Retinal pigment epithelial cell (primary cell): ENCODE measurements around the genes HSPG2 and CELA3A.

DNA sequence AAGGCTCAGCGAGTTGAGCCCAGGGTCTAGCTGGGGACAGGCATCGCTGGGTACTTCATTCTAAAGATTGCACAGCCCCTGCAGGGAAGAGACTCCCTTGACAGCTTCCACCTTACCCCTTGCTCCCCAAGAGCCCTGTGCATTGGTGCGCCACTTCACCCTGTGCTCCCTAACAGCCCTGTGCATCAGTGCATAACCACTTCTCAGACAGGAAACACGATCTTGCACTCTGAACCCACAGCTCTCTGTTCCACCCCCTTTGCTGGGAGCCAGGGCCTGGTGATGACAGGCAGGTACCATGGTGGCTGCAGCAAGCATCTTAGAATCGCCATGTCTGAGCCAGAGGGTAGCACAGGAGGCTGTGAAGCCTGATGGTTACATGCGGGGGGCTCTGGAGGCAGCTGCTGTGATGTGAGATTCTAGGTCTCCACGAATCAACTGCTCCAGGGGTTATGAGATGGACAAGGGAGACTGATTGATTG, 5.0 kb downstream of the ALPL start:
- RRBS: no CpG with 5 or more reads among the region's 7 CpGs

DNA sequence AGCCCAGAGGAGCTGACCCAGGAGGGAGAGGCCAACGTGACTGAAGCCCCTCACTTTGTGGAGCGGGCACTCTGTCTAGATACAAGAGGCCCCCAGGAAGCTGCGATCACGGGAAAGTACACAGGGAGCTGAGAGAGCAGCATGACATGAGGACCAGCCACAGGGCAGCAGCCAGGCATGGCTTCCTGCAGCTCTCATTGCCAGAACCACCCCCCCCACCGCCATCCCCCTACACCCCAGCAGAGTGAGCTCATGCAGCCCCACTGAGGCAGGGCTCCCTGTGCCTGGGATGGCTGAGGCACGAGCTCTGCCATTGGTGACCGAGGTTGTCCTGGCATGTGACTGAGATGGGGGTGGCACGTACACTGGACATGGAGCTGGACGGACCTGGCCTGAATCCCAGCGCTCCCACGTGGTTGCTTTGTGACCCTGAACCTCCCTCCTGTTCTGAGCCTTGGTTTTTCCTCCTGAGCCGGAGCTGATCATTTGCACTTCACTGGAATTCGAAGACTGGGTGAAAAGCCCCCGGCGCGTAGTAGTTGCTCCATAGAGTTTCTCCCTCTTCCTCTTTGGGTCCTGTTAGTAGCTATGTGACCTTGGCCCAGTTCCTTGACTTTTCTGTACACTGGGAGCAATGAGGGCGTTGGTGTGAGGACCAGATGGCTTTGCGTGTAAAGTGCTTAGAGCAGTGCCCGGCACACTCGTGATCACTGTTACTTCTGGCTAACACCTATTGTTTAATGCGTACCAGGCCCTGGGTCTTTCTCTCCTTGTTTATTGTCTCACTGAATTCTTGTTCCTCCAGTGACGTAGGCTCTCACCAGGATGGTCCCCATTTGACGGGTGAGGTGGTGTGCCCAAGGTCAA, 28.4 kb downstream of the ALPL start:
- RRBS: no CpG with 5 or more reads among the region's 23 CpGs

GRCh38 chr1:21546342-21546559, 37.0 kb downstream of the ALPL start:
- RRBS: no CpG with 5 or more reads among the region's 1 CpG

DNA sequence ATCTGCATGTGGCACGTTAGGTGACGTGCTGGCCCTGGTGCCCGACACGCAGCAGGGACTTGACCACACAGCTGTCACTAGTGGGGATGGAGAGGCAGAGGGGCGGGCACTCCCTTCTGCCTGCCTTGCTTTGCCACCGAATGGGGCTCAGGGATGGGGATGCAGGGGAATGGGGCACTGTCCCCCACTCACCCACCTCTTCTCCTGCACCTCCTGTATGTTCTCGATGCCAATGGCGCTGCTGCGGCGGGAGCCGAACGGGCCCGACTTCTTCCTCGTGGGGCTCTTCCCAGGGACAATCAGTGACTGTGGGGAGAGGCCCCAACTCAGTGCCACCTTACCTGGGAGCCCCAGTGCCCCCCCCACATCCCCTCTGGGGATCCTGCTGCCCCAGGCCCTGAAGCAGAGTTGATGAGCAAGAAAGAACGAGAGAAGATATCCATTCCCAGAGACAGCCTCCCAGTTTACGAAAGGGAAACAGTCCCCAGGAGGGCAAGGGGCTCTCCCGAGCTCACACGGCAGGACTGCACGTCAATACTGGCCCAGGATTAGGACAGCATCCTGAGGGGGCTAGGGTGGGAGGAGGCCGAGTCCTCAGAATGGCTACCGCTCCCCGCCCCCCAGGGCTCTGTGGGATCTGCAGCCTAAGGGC, 66.4 kb downstream of the RAP1GAP start:
- RRBS: no CpG with 5 or more reads among the region's 22 CpGs

DNA sequence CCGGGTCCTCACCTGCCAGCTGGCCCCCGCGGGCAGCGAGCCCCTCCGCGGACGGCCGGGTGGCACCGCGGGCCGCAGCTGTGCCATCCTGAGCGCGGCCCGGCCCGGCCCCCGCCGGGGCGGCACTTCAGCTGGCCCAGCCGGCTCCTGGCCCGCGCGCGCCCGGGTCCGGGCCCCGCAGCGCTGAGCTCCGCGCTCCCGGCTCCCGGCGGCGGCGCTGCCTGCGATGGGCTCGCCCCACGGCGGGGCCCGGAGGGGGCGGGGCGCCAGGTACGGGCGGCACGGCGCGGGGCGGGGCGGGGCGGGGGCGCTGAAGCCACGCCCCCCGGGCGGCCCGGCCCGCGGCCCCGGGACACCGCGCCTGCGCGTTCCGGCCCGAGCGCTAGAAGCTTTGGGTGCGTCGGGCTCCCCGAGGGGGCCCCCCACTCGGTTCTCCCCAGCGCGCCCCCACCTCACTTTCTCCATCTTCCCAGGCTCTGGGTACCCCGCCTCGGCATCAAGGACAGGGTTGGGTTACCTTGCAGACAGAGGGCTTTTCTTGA, 46.8 kb downstream of the RAP1GAP start:
- RRBS: 1% methylated on average over 34 of the region's 72 CpGs

DNA sequence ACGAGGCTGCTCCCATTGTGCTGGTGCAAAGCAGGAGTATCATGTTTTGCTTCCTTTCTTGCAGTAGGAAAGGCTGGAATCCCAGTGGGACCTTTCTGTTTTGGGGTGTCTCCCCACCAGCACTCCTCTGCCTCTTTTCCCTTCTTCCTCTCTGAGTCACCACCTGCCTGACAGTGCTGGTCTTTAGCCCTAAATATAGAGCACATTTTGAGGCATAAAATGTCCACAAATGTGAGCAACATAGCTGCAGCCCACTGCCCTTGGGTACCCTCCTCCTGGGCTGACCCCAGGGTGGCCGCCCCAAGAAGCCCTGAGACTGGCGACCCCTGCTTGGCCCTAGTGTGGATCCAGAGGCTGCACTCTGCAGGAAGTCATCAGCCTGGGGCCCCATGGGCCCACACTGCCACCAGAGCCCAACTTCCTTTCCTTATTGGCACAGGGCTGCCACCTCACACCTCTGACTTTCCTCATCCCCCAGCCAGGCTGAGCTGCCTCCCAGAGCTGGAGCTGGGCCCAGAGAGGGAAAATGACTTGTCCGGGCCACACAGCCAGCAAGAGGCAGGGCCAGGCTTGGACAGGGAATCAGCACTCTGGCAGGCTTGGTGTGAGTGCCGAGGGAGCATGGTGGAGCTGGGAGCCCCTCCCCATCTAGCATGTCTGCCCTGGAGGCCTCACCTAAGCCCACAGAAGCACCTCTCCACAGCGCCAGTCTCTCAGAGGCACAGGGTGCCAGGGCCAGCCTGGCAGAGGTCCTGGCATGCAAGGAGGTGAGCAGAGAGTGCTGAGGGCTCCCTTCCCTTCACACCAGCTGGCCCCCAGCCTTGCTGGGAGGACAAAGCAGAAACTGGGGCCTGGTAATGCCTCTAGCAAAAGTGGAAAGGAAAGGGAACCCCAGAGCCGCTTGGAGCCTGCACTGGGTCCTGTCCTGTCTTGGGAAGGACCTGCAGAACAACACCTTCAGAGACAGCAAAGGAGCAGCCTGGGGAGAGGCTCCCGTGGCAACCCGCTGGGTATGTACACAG, 3.4 kb downstream of the RAP1GAP start:
- RRBS: no CpG with 5 or more reads among the region's 9 CpGs

GRCh38 chr1:21704230-21704641, 35.1 kb upstream of the RAP1GAP start:
- RRBS: no CpG with 5 or more reads among the region's 4 CpGs

GRCh38 chr1:21783366-21784517, 793 bp upstream of the USP48 start:
- RRBS: no CpG with 5 or more reads among the region's 48 CpGs

DNA sequence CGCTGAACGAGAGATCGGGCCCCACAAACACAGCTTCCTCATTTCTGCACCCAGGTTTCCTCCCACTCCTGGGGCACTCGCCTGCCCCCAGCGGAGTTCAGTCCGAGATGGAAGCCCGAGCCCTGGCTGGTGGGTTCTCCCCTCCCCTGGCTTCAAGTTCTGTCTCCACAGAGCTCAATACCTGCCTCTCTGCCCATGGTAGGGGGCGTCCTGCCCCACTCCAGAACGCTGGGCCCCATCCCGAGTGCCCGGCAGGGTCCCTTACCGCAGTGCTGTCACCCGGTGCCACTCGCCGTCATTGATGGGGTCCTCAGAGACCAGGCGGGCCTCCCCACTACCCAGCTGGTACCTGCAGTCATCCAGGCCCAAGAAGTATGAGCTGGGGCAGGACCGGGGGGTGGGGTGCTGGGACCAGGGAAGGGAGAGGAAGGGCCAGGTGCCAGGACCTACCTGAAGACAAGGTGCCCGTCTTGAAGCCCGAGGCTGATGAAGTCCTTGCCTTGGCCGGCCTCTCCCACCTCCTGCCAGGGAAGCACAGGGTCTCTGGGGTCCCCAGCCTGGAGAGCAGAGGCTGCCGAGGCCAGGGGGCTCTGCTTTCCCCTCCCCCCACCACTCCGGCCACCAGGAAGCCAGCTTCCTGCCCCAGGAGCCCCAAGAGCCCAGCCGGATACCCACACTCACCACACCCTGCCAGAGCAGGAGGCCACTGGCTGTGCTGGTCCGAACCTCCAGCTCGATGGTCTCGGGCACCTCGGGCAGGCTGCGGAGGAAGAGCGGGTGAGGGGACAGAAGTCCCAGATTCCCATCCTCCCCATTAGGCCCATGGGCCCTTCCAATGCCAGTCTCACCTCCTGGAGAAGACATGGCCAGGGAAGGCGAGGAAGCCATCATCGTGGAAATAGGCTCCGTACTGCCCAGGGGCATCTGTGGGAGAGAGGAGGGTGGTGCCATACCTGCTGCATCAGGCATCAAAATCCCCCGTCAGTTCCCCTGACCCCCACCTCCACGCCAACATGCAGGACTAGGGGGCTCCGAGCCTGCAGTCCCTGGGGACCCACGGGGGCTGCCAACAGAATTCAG, 12.1 kb downstream of the LDLRAD2 start:
- RRBS: 76% methylated on average over 2 of the region's 36 CpGs

DNA sequence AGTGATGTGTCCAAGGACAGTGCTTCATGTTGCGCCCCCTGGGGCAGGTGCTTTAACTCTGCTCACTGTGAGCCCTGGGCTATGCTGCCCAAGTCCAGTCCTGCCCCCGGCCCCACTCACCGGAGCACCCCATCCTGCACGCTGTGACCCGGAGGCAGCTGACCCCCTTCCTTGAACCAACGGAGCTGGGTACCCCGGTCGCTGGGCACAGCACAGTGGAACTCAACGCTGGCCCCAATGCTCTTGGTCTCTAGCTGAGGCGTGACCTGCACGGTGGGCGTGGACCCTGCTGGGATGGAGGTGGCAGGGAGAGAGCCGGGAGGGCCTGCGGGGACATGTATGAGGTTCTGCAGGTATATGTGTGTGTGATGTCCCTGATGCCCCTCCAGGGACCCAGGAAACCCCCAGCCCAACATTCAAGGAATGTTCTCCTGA, 24.6 kb downstream of the LDLRAD2 start:
- RRBS: 100% methylated on average over 2 of the region's 14 CpGs

GRCh38 chr1:21865596-21866767, 53.9 kb downstream of the LDLRAD2 start:
- RRBS: no CpG with 5 or more reads among the region's 18 CpGs

- RRBS: 93% methylated on average over 4 of the region's 20 CpGs
These were observed 32.4 kb downstream of the HSPG2 start for GRCh38 chr1:21904496-21905420.

GRCh38 chr1:21905877-21907274, 30.7 kb downstream of the HSPG2 start:
- RRBS: no CpG with 5 or more reads among the region's 29 CpGs

- RRBS: no CpG with 5 or more reads among the region's 10 CpGs
These were observed 29.0 kb downstream of the HSPG2 start for GRCh38 chr1:21908099-21908574.

- RRBS: no CpG with 5 or more reads among the region's 9 CpGs
These were observed 23.9 kb downstream of the HSPG2 start for GRCh38 chr1:21913109-21913714.

GRCh38 chr1:21913715-21914497, 23.2 kb downstream of the HSPG2 start:
- RRBS: no CpG with 5 or more reads among the region's 10 CpGs

- RRBS: 2% methylated on average over 59 of the region's 127 CpGs
These were observed at the start of gene HSPG2 for GRCh38 chr1:21937003-21938054. TSS of gene HSPG2 (minus strand) at chr1:21937310.

GRCh38 chr1:22001303-22001899, at the start of gene CELA3A:
TSS of gene CELA3A (plus strand) at chr1:22001657.
- RRBS: no CpG with 5 or more reads among the region's 11 CpGs

DNA sequence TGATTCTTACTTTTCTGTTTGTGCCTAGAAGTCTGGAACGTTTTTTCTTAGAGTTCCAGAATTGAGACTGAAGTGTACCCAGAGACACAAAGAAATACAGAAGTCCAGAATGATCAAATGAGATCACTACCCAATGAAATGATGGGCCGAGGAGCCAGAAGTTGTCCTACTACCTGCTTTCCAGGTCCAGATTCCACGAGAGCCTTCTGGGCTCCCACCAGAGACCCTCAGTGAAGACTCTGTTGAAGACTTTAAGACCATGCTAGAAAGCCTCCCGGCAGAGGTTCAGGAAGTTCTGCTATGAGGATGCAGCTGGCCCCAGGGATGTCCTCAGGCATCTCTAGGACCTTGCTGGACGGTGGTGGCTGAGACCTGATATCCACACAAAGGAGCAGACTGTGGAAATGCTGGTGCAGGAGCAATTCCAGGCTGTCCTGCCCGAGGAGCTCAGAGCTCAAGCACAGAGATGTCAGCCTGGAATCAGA, 22.2 kb upstream of the CDC42 start:
- RRBS: no CpG with 5 or more reads among the region's 6 CpGs

GRCh38 chr1:22333210-22333409, 118.5 kb upstream of the ZBTB40 start:
- RRBS: no CpG with 5 or more reads among the region's 1 CpG